Diencephalon (tissue), 2 donors: ENCODE measurements around a stretch of chr2.

GRCh38 chr2:45937163-45937456 lies 285.6 kb downstream of the PRKCE start:
- RAMPAGE, long total RNA, result no peak

- RAMPAGE, long total RNA, result no peak
These were observed 311.1 kb downstream of the PRKCE start for GRCh38 chr2:45962540-45963032.

GRCh38 chr2:46164017-46164699 lies 133.0 kb upstream of the EPAS1 start:
- RAMPAGE, long total RNA, result no peak

- RAMPAGE, long total RNA, result no peak
These were observed 41.4 kb downstream of the EPAS1 start for GRCh38 chr2:46338442-46339139.

GRCh38 chr2:46375391-46375637 lies 78.1 kb downstream of the EPAS1 start:
- RAMPAGE, long total RNA, result no peak

DNA sequence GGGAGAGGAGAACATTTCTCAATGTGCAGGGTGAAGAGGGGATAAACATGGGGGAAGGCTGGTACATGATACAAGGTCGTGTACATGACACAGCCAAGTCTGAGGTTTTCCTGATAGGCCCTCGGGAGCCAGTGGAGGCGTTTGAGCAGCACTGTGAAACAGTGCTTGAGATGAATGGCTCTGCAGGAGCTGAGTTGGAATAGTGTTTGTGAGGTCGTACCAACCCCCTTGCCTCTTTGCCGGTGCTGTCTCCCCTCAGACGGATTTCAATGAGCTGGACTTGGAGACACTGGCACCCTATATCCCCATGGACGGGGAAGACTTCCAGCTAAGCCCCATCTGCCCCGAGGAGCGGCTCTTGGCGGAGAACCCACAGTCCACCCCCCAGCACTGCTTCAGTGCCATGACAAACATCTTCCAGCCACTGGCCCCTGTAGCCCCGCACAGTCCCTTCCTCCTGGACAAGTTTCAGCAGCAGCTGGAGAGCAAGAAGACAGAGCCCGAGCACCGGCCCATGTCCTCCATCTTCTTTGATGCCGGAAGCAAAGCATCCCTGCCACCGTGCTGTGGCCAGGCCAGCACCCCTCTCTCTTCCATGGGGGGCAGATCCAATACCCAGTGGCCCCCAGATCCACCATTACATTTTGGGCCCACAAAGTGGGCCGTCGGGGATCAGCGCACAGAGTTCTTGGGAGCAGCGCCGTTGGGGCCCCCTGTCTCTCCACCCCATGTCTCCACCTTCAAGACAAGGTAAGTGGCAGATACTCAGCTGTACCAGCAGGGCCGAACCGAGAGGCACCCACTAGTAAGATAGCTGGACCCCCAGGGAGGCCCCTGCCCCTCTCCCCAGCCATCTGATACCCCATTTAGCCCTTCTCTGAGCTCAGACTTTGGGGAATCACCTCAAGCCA lies 83.0 kb downstream of the EPAS1 start:
- RAMPAGE, long total RNA, result no peak

- RAMPAGE, long total RNA, result no peak
These were observed 84.6 kb downstream of the EPAS1 start for GRCh38 chr2:46381848-46382243.

- RAMPAGE, long total RNA, result no peak
These were observed 7.9 kb upstream of the RHOQ start for GRCh38 chr2:46534440-46534755.

DNA sequence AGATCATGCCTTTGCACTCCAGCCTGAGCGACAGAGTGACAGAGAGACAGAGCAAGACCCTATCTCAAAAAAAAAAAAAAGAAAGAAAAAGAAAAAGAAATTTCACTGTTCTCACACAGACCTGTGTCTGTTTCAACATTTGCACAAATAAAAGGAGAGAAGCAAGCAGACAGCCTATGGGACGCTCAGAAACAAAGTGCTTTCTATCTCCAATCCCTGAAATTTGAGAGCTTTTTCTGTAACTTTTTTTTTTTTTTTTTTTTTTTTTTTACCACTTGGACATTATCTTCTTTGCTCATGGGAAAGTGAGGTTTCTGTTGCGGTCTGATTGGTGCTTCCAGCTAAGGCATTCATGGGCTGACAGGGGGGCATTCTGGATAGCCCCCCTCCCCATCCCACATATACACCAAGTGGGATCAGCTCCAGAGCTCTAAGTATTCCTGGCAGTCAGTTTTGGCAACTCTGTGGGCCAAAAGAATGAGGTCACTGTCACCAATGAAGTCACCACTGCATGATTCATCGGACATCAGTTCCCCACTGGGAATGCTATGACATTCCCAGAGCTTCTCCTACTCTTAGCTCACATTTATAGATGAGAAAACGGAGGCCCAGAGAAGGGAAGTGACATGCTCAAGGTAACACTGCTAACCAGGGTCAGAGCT lies 1.8 kb upstream of the RHOQ start:
- RAMPAGE, long total RNA, result no peak

- RAMPAGE, long total RNA, result no peak
These were observed 4.5 kb upstream of the ATP6V1E2 start for GRCh38 chr2:46546886-46547248.

GRCh38 chr2:46642008-46642991 lies 25.3 kb downstream of the CRIPT start:
- RAMPAGE, long total RNA, result no peak

DNA sequence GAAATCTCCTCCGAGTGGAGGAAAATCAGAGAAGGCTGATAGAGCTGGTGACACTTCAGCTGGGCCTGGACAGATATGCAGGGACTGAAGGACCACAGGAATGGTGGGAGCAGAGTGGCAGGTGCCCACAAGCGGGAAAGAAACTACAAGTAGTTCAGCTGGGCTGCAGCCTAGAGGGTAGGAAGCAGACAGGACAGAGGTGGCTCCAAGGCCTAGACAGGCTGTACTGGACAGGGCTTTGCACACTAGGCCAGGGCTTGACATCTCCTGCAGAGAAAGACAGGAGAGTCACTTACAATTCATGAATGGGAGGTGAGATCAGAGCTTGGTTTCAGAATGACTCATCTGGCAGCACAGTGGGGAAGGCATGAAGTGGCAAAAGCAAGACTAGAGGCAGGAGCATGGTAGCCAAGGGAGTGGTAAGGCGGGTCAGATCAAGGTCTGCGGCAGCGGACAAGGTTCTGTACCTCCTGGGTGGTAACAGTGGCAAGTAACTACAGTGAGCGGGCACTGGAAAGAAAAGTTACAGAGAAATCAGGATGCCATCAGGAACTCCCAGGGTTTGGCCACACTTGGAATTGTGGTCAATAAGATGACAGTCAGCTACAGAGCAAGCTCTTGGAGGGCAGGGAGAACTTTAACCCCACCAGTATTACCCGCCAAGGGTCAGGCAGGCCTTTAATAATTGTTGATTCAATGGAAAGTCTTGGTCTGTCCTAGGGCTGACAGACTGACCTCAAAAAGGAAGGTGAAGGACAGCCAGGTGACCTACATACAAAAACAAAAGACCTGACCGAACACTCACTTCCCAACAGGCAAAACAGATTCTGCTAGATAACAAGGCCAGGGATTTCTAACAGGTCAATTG lies 5.8 kb downstream of the MCFD2 start:
- RAMPAGE, long total RNA, result no peak

DNA sequence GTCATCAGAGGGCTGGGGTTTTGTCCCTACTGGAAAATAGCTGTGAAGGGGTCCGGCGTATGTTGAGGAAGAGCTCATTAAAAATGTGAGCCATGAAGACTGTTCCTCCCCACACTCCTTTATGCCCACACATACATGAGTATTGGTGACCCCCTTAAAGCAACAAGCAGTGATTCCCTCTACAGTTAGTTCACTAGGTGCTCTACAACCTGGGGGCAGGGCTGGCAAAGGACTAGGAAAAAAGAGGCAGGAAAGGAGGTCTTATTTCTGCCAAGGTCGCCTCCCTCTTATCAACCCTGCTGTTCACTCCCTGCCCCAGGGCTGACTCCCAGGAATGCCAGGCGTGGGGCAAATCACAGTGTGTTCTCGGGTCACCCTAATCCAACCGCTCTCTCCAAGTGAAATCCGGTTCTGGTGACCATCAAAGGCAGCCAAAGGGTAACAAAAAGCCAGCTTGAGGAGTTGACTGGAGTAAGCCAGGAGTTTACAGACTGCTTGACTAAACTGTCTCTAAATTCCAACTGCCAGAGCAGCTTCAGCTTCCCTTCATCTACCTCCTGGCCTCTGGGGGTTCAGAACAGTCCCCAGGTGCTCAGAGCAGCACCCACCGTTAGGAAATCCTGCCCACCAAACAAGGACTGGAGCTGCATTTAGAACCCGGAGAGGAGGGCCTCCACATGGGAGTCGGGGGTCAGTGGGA lies 1.5 kb upstream of the TTC7A start:
- RAMPAGE, long total RNA, result no peak

DNA sequence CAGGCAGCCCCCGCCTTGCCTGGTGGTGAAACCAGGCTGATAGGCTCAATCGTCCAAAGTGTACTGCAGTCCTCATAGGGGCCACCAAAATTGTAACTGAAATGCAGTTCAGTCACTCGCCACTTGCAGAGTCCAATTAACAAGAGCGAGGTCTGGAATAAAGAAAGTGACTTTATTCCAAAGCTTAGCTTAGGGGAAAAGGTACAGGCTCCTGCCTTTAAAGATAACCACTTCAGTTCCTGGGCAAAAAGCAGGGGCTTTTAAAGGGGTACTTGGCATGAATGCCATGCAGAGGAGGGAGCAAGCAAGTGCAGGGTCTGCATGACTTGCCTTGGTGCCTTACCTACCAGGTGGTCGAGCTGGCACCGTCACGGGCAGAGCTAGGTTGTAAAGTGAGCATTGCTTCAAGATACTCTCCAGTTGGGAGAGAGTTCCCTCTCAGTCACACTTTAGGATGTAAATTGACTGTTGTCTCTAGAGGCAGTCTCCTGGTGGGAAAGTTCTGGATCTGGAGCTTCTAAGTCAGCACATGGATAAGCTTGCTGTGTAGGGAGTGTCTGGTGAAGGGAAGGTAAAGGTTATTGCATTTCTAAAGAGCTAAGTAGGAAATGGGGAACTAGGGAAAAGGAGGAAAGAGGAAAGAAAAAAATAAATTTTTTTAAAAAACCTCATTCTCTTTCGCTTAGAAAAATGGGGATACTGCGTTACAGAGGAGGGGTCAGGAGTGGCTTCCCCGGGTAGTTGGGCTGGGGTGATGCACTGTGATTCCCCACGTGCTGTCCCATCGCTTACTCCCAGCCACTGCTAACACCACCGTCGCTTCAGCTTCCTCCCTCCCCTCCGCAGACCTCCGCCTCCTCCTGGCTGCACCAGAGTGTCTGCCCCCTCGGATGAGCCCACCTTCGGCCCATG lies 33.2 kb downstream of the TTC7A start:
- RAMPAGE, long total RNA, result no peak

DNA sequence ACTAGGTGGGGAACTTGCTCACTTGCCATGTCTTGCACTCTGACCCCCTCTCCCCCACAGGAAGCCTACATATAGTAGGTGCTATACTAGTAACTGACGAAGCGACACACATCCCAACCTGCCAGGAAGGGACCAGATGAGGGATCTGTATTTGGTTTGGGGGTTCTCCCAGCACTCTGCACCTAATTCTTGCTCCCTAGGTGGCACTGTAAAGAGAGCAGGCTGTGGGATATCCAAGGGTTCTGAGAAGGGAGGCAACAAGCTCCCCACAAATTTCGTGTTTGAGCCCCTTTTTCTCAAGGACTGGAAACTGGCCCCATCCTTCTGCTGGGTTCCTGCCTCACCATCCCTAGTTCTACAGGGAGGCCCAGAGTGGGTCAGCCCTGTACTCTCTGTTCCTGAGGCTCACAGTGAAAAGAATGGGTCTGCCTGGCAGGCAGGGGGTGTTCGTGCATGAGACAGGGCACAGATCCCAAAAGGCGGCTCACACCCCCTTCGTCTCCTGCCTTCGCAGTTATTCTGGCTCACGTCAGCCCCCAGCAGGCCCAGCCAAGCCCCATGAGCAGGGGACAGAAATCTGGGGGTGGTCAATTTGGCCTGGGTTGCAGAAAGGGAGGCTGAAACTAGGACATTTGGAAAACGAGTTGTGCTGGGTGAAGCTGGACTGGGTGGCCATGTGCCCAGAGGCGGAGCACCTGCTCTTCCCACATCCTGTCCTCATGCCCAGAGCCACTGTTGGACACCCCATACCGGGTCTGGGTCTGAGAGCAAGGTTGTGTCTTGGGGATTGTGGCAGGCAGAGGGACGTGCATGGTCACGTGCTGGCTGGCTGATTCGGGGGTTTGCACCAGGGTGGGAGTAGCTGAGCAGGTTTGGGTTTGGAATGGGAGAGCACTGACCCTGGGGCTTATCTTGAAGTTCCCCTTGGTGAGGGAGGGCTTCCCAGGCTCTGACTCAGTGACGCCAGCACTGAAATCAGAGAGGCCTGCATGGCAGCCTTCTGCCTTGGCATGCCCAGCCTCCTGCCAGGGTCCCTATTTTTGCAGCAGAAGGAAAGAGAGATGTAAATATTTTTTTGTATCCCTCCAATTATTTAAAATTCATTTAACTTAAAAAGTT lies 73.5 kb downstream of the TTC7A start:
- RAMPAGE, long total RNA, result no peak

DNA sequence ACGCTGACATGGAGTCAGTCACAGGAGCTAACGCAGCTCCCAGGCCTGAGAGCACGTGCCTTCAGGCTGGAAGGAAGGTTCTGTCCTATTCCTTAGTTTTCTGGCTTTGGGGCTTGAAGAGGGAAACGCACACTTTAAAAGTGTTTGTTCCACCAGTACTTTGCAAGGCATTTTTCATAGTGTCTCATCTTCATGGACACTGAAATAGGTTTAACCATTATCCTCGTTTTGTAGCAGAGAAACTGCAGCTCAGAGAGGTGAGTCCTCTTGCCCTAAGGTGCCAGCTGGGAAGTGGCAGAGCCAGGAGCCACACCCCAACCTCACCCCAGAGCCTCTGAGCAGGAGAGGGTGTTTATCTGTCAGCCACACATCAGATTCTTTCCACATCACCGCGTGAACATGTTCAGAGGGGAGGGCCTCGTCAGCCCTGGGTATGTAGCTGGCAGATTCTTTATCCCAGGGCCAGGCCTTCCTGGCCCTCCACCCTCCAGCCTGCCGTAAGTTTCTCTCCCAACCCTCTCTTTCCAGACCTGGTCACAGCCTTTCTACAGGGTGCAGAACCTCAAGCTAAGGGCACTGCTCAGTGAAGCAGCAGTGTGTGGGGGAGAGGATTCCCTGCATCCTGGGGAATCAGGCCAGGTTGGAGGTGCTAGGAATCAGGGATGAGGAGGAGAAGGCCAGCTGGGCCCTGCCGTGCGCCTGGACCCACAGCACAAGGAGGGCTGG lies 85.7 kb downstream of the TTC7A start:
- RAMPAGE, long total RNA, result no peak

GRCh38 chr2:47075295-47075877 lies 79.7 kb downstream of the STPG4 start:
- RAMPAGE, long total RNA, result no peak

- RAMPAGE, long total RNA, result no peak
These were observed 68.8 kb downstream of the STPG4 start for GRCh38 chr2:47086065-47087015.

DNA sequence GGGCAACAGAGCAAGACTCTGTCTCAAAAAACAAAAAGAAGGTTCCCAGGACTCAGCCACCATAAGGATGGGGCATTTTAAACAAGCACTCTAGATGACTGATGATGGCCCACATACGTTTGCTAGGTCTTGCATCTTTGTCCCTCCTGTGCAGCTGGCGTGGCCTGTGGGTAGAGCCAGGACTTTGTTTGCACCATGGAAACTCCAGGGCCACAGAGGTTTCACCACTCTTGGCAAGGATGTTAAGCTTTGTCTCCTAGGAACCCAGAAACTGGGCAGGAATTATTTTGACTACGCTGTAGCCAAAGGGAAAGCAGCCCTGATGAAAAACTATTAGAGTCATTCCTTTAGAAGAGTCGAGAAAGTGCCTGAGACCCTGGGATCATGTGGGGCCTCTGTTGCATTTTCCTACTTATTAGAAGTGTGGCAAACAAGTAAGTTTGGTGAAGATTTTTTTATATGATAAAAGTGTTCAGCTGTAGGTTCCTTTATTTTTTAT lies 54.2 kb upstream of the CALM2 start:
- RAMPAGE, long total RNA, result no peak

GRCh38 chr2:47271541-47271960 lies 95.2 kb upstream of the CALM2 start:
- RAMPAGE, long total RNA, result no peak